HTR-8/SVneo (cell line): ENCODE measurements around the genes ZSCAN20, GJB3 and SH3D21.

DNA sequence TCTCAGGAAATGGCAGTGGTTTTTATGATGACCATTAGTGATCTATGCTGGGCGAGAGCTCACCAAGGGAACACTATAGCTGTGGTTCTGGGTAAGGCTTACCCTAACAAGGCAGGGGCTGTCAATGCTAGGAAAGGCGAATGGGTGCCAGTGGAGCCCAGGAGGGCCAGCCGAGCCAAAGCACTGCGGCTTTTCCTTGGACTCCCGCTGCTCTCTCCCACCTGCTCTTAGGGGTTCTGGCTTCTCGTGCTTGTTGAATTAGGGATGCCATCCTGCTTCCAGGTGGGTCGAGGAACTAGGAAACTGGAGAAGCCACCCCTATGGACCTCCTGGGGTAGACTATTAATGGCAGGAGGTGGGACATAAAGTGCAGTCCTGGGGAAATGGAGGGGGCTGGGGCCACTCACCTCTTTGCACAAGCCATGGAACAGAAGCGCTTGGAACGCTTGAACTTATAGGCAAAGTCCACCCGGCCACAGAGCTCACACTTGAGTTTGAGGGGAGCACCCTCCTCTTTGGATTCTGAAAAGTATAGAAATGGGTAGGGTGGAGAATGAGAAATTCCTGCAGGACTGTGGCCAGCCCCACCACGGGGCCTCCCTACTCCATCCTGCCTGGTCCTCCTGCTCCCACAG, 10.2 kb upstream of the A3GALT2 start:
- RRBS, result no CpG with 5 or more reads among the region's 11 CpGs

DNA sequence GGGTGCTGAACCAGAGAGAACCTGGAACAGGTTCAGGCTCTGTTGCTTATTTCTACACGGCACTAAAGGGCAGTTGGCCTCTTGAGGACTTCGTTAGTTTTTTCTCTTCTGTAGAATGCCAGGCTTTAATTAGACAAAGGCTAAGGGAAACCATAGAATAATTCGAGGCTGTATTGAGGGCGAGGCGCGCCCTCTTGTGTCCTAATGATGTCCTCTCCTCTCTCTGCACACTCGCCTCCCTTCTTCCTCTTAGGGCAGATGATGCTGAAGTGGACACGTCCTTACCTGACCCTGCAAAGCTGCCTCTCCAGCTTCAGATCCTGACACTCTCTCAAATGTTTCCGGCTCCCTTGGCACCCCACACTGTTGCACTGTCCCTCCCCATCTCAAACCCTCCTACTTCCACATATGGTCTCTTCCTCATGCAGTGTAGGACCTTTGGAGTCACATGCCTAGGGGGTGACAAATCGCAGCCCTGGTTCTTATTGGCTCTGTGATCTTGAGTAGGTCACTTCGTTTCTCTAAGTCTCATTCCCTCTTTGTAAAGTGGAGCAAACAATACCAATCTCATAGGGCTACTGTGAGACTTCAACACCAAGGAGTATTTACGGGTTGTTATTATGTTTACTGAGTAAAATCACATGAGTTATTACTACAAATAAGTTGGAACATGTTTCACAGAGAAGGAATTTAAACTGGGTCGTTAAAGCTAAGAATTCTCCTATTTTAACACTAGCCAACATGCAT, 1.8 kb upstream of the ZSCAN20 start:
- RRBS, result no CpG with 5 or more reads among the region's 13 CpGs

GRCh38 chr1:33472111-33472899, at the start of gene ZSCAN20:
Gene ZSCAN20 (plus strand): TSS chr1:33472645.
- RRBS, result 2% methylated on average over 14 of the region's 40 CpGs

GRCh38 chr1:33655290-33655960, 183.0 kb downstream of the ZSCAN20 start:
- RRBS, result no CpG with 5 or more reads among the region's 8 CpGs

GRCh38 chr1:34781030-34781994, at the start of gene GJB3:
Gene GJB3 (plus strand): TSS chr1:34781214.
- RRBS, result 4% methylated on average over 17 of the region's 74 CpGs

- RRBS, result 9% methylated on average over 3 of the region's 19 CpGs
Measured at GRCh38 chr1:34858738-34859406, 677 bp downstream of the SMIM12 start.

- RRBS, result no CpG with 5 or more reads among the region's 21 CpGs
Measured at GRCh38 chr1:34984498-34985132, 532 bp downstream of the TMEM35B start.

DNA sequence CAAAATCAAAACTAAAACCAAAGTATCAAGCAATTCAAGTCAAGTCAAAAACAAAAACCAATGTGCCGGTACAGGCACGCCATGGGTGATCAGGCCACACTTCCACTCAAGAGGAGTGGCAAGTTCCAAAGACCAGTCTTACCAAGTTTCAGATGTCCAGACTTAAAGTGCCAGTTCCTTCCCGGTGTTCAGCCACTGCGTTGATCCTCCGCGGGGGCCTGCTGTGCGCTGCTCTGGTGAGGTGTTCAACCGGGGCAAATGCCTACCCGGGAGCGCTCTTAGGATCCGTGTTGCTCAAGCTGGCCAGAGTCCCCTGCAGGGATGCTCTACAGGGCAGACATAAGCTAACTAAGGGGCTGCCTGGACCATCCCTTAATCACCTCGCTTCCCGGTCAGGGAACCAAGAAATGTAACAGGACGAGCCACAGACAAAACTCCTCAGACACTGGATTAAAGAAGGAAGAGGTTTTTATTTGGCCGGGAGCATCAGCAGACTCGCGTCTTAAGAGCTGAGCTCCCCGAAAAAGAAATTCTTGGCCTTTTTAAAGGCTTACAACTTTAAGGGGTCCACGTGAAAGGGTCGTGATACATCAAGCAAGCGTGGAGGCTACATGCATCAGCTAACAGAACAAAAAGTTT, 46.7 kb downstream of the SFPQ start:
- RRBS, result 92% methylated on average over 2 of the region's 21 CpGs

- RRBS, result 80% methylated on average over 28 of the region's 70 CpGs
Measured at GRCh38 chr1:35573851-35574517, 870 bp downstream of the TFAP2E start.

GRCh38 chr1:35769041-35769822, 546 bp downstream of the CLSPN start:
- RRBS, result 2% methylated on average over 12 of the region's 68 CpGs

- RRBS, result 1% methylated on average over 58 of the region's 84 CpGs
Measured at GRCh38 chr1:35808258-35808960, 593 bp downstream of the AGO4 start.

- RRBS, result no CpG with 5 or more reads among the region's 3 CpGs
Measured at GRCh38 chr1:35809903-35810519, 2.2 kb downstream of the AGO4 start.

GRCh38 chr1:35883549-35884381, 756 bp downstream of the AGO1 start:
- RRBS, result 2% methylated on average over 5 of the region's 38 CpGs

DNA sequence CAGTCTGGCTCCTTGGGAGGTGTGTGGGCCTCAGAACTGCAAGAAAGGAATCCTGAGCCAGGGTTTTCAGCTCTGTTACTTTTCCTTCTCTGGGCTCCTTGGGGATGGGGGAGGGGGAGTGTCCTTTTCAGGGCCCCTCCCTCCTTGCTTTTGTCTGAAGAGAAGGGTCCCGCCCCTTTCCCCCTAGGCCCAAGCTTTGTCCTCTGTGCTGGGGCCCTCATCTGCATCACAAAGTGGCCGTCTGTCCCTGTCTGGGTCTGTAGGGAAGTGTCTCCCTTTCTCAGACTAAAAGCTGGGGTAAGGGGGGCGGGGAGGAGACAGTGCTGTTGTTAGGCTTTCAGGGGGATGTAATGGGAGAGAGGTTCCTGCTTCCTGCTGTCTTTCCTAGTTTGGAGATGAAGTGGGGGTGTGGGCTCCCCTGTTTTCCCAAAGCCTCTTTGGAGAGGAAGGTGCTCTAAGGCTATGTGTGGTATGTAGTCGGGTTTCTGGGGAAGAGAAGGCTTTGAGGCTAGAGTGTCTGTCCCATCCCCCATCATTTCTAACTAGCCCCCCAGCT, 3.1 kb downstream of the AGO1 start:
- RRBS, result no CpG with 5 or more reads among the region's 4 CpGs

GRCh38 chr1:35906795-35907317, 23.8 kb downstream of the AGO1 start:
- RRBS, result 97% methylated on average over 3 of the region's 8 CpGs

GRCh38 chr1:36023338-36023843, 60.5 kb upstream of the TEKT2 start:
- RRBS, result no CpG with 5 or more reads among the region's 4 CpGs

GRCh38 chr1:36170279-36170968, 14.5 kb downstream of the MAP7D1 start:
- RRBS, result no CpG with 5 or more reads among the region's 9 CpGs

- RRBS, result 95% methylated on average over 31 of the region's 72 CpGs
Measured at GRCh38 chr1:36176181-36176882, 20.4 kb downstream of the MAP7D1 start.

GRCh38 chr1:36303528-36304831, 2.2 kb upstream of the SH3D21 start:
- RRBS, result no CpG with 5 or more reads among the region's 32 CpGs

GRCh38 chr1:36305837-36306471, at the start of gene SH3D21:
Gene SH3D21 (plus strand): TSS chr1:36306368.
- RRBS, result 78% methylated on average over 4 of the region's 26 CpGs